Cardiac septum (tissue), 1 donor: ENCODE measurements around a stretch of chr17.

GRCh38 chr17:43552153-43552895, 6.2 kb upstream of the ETV4 start:
- PRO-cap: no peak

- PRO-cap: no peak
These were observed 3.3 kb downstream of the SOST start for GRCh38 chr17:43755219-43755833.

- PRO-cap: no peak
These were observed 18.9 kb downstream of the MPP3 start for GRCh38 chr17:43813835-43814681.

GRCh38 chr17:43857914-43858330, 10.9 kb downstream of the CD300LG start:
- PRO-cap: bidirectional peak, plus-strand start at chr17:43858271, minus-strand start at chr17:43857991

- PRO-cap: no peak
These were observed 960 bp downstream of the LSM12 start for GRCh38 chr17:44065514-44065907.

GRCh38 chr17:44078437-44079029, 8.0 kb downstream of the G6PC3 start:
- PRO-cap: no peak

GRCh38 chr17:44095376-44096658, 25.3 kb downstream of the G6PC3 start:
- PRO-cap: bidirectional peak, plus-strand start at chr17:44095799, minus-strand start at chr17:44095646; bidirectional peak, plus-strand start at chr17:44096171, minus-strand start at chr17:44096145

- PRO-cap: no peak
These were observed 17.8 kb downstream of the HDAC5 start for GRCh38 chr17:44105509-44106137.

GRCh38 chr17:44108041-44108632, 15.3 kb downstream of the HDAC5 start:
- PRO-cap: no peak

DNA sequence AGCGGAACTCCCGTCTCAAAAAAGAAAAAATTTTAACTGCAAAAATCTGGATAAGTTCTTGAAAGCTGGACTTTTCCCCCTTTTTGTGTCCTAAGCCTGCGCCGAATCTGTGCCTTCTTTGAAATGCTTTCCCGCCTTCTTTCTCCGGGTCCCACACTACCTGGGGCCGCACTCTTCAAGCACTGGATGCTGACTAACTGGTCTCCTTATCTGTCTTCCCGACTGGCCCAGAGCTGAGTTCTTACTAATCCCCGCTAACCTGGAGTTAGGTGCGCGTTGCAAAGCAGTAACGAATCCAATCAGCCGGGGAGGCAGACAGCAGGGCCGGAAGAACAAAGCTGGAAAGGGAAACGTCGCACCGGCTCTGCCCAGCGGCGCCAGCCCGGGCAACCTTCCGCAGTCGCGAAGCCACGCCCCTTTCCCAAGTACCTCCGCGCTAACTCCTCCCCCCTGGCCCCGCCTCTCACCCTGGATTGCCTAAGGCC, 424 bp upstream of the TMUB2 start:
- PRO-cap: bidirectional peak, plus-strand start outside the sequence, minus-strand start at position 393 of the sequence

DNA sequence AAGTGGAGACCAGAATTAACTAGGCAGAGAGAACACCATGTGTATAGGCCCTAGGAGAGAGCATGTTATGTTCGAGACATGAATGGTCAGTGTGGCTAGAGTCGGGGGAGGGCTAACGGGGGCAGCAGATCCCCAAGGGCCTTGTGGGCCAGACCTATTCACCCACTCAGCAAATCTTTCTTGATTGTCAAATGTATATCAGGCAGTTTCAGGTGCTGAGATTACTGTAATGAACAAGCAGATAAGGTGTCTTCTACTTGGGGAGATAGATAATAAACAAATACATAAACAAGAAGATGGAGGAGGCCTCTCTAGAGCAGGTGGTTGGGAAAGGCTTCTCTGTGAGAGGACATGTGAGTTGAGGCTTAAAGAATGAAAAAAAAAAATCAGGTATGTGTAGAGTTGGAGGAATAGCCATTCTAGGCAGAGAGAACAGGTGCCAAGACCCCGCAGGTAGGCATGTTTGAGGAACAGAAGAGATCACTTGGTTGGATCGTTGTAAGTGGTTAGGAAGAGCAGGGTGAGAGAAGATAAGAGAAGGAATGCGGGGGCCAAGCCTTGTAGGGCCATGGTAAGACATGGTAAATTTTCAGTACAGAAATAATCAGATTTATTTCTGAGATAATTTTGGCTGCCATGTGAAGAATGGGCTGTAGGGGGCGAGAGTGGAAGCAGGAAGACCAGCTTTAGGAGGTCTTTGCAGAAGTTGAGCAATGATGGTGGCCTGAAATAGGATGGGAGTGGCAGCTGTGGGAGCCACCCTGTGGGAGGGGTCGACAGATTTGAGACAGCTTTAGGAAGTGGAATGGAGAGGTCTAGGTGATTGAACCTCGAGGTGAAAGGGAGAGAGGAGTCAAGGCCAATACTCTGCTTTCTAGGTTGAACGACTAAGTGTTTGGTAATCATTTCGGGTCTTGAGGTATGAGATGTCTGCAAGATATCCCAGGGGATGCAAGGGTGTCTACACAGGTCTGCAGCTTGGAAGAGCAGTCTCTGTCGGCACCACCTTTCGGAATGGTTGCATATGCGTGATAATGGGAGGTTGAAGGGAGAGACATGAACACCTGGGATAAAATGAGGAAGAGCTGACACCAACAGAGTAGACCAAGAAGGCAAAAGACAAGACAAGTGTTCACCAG, 3.9 kb upstream of the ATXN7L3 start:
- PRO-cap: no peak

DNA sequence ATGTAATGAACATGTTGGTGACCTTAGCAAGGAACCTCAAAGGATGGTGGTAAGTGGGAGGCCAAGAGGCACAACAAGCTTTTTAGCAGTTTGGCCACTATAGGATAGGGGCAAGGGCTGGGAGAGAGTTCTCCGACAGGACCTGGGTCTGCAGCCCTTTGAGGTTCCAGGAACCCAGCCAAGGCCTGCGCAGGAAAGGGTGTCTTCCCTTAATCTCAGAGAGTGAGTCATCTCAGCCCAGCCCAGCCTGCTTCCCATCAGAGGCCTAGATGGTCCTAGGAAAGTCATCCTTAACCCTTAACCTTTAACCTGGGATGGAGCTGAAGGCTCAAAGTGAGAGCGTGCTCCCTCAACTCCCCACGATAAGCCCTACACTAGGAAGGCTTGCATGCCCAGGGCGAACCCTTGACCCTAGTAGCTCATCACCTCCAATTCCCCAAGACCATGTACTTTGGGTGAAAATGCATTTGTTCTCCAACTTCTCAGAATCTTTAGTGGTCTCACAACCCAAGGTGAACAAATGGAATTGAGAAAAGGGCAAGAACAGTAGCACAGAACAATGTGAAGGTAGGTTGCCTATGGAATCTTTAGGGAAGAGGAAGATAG, 4.7 kb upstream of the ATXN7L3 start:
- PRO-cap: no peak

DNA sequence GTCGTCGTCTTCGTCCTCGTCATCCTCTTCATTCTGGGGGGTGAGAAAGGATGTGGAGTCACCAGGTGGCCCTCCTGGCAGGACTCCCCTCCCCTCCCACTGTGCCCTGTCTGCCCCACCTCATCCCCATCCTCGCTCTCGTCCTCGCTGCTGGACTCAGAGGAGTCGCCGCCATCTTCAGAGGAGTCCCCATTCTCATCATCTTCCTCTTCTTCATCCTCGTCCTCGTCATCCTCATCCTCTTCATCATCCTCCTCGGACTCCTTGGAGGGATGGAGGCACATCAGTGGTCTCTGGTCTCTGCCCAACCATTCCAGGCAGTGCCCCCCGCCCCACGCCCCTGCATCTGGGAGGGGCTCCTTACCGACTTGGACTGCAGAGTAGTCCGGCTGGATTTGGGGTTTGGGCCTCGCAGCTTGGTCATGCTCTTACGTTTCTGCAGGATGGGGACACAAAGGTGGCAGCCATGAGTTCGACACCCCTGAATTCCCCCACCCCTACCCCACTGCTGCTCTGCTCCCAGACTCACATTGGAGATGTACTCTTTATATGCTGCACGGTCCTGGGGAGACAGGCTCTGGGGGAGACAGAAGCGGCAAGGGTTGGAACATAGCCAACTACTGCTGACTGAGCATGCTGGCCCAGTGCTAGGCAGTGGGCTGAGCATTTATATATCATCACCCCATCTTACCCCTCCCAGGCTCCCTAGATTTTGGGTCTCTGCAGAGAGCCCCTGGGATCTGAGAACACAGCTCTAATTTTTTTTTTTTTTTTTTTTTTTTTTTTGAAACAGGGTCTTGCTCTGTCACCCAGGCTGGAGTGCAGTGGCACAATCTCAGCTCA, 7.9 kb upstream of the ATXN7L3 start:
- PRO-cap: no peak

- PRO-cap: no peak
These were observed 6.9 kb downstream of the UBTF start for GRCh38 chr17:44212509-44212967.

GRCh38 chr17:44215581-44216001, 3.9 kb downstream of the UBTF start:
- PRO-cap: no peak

DNA sequence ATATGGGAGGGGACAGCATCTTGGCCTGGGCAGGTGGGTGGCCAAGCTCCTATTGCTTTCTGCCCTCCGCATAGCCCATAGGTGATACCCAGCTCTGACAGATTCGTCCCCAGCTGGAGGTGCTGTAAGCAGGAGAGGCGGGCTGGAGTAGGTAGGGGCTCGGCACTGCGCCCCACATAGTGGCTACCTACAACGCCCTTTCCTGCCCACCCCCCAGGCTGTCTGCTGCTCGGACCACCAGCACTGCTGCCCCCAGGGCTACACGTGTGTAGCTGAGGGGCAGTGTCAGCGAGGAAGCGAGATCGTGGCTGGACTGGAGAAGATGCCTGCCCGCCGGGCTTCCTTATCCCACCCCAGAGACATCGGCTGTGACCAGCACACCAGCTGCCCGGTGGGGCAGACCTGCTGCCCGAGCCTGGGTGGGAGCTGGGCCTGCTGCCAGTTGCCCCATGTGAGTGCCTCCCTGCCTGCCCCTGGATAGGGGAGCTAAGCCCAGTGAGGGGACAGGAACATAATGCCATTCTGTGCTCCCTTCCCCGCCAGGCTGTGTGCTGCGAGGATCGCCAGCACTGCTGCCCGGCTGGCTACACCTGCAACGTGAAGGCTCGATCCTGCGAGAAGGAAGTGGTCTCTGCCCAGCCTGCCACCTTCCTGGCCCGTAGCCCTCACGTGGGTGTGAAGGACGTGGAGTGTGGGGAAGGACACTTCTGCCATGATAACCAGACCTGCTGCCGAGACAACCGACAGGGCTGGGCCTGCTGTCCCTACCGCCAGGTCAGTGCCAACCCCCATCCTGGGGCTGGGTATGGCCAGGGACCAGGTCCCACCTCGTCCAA, 6.9 kb downstream of the GRN start:
- PRO-cap: no peak

DNA sequence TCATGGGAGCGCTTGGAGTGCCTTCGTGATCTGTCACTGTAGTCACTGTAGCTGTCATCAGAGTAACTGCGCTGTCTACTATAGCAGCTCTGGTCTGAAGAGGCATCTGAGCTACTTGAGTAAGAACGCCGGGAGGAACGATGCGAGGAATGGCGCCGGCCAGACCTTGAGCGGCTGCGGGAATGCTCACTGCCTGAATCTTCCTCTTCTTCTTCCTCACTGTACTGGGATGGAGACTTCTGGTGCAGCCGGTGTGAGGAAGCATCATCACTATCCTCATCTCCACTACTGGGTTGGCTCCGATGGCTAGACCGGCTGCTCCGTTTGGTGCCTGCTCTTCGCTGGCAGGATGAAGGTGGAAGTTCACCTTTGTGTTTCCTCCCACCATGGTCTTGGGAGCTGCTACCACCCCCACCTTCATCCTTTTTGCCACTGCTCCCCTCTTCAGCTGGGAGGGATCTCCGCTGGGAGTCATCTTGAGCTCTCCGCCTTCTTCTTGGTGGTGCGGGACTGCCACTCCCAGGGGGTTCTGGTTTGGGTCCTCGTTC, 10.0 kb upstream of the ITGA2B start:
- PRO-cap: no peak

DNA sequence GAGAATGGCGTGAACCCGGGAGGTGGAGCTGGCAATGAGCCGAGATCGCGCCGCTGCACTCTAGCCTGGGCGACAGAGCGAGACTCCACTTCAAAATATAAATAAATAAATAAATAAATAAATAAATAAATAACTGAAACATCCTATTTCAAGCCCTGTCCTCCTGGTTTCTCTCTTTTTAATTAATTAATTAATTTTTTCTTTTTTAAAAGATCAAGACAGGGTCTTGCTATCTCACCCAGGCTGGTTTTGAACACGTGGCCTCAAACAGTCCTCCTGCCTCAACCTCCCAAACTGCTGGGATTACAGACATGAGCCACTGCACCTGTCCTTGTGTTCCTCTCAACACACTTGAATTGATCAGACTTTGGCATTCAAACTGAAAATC, 40.3 kb downstream of the GPATCH8 start:
- PRO-cap: no peak

GRCh38 chr17:44533446-44533949, 23.8 kb upstream of the FZD2 start:
- PRO-cap: no peak

GRCh38 chr17:44552635-44552828, 4.8 kb upstream of the FZD2 start:
- PRO-cap: no peak